Endometrial microvascular endothelial cells (primary cell): ENCODE measurements around the genes OR6N2, DUSP23, SLAMF8 and IGSF9.

DNA sequence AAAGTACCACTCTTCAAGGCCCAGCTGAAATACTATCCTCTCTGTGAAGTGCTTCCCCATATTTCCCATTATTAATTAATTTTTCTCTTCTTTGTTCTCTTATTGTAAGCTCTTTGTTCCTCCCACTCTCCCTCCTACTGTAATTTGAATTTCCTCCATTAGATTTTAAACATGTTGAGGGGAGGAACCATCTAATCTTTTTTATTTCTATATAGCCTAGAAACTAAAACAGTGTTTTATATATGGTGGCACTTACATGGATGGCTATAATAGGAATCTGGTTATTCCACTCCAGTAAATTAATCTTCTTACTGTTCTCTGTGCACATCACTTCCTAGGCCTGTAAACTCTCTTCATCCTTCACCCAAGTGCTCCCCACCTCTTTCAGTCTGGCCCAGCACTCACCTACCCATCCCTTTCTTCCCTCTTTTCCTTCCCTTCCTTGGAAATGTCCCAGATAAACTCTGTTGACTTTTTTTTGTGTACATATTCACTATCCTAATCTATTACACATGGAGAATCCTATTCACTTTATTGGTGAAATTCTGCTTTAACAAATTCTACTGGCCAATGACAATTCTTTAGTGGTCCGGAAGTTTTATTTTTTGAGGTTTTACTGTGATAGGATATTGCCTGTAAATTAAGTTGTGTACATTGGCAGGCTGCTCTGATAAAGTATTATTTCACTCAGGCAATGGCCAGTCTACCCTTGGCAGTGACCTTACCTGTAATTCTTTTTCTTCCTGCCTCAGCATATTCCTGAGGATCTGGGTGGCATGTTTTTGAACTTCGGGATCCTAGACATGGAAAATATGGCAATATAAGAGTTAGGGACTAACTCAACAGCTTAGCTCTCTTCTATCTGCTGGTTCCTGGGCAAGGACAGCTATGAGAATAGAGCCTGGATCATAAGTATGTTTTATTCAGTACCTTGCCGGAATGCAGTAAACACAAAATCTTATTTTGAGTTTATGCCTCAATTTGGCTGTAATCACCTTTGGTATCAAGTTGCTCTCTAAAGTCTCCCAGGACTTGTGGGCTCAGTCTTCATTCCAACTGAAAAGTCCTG, 56.2 kb downstream of the LRRC71 start:
- RAMPAGE, long total RNA, result no peak

DNA sequence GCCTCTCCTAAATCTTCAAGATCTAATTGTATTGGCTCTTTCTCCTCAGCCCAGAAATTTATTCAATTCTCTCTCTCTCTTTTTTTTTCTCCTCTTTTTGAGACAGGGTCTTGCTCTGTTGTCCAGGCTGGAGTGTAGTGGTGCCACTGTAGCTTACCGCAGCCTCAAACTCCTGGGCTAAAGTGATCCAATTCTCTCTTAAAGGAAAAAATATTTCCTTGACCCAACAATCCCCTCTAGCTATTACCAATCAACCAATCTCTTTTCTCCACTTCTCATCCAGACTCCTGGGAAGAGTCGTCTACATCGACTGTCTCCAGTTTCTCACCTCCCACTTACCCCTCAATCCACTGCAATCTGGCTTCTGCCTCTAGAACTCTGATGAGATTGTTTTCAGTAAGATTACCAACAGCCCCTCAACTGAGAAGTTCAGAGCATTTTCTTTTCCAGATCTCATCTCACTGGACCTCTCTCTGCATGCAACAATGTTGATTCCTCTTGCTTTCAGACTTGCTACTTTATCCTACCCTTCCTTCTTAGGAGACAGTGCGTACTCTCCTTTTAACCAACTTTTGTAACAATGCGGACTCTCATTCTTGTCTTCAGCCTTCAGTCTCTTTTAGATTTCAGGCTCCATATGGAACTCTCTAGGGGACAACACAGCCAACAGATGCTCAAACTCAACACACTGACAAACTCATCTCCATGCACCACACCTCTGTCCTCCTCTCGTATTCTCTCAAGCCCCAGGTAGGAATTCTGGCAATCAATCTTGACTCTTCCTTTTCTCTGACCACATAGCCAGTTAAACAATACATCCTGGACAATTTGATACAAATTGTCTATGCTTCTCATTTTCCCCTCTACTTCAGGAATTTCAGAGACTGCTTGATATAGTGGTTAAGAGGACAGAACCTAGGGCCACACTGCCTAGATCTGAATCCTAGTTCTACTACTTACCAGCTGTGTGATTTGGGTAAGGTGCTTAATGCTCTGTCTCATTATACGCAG, 30.9 kb downstream of the ARHGEF11 start:
- RAMPAGE, long total RNA, result no peak

DNA sequence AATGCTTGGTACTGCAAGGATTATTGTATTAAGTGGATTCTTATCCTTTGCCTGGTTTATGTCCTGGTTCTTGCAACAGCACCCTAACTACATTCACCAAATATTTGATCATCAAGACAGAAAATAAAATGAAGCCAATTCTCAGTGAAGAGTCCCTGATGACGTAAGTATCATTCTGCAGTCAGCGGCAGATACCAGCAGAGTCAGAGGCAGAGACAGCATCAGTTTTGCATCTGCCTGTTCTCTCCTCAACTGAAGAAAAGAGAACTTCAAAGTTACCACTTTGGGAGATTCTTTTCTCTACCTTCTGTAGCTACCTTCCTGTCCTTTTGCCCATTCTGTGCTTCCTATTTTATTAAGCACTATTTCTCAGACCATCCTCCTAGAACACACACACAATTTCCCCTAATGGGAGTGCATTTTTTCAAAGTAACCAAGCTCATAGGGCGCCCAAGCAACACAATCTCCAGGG, 19.6 kb downstream of the ARHGEF11 start:
- RAMPAGE, long total RNA, result no peak

DNA sequence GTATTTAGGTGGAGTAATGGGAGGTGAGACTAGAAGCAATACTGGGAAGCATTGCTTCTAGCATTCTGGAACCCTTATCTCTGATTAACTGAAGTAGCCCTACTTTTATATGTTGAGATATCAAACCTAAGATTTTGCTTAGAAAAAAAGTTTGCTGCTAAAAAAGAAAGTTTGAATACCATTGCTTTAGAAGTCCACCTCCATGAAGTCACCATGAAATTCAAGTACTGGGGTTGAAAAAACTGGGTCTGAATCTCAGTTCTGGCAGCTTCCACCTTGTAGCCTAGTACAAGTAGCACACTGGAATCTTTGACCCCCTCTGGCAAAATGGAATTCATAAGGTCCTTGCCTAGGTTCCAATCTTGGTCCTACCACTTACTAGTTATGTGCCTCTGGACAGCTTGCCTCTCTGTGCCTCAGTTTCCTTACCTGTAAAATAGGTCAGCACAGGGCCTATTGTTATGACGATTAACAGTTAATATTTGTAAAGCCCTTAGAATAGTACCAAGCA, 7.9 kb downstream of the ETV3 start:
- RAMPAGE, long total RNA, result no peak

DNA sequence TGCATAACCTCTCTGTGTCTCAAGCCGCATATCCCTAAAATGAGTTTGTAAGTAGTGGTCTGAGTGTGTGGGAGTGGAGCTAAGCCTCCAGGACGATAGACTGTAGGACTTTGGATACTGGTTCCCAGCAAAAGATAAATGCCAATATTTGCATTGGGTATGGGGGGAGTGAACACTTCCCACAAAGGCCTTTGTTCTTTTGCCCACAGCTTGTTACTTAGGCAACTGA, 102.3 kb upstream of the ETV3 start:
- RAMPAGE, long total RNA, result no peak

DNA sequence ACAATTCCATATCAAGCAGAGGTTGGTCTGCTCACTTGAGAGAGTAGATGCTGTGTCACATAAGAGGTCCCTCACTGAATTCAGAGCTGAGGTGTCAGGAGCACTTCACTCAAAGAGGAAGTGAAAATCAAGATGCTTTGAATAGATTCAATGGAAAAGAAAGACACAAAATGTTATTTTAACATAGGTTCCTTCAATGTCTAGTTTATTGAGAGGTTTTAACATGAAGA, 4.3 kb upstream of the FCRL3 start:
- RAMPAGE, long total RNA, result no peak

- RAMPAGE, long total RNA, result no peak
Observed at GRCh38 chr1:157849482-157850007, 7.9 kb upstream of the CD5L start.

GRCh38 chr1:158022467-158022872, 29.0 kb downstream of the KIRREL1 start:
- RAMPAGE, long total RNA, result no peak

DNA sequence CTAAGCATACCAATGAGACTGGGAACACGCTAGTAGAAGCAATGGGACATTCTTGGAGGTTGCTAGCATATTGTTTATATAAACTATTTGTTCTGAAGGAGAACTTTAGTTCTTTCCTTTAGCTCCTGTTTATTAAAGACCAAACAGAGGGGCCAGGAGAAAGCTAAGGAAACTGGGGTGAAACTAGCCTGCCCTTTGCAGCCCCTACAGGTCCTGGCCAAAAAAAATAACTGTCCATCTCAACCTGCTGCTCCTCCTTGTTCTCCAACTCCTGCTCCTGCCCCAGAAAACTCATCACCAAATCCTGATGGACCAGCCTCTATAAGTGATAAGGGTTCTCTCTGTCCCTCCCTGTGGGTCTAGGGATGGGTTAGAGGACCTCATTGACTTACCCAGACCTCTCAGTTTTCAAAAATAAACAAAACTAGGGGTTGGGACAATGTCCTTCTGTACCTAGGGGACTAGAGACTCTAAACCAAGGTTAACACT, 10.4 kb upstream of the OR6K3 start:
- RAMPAGE, long total RNA, result no peak

DNA sequence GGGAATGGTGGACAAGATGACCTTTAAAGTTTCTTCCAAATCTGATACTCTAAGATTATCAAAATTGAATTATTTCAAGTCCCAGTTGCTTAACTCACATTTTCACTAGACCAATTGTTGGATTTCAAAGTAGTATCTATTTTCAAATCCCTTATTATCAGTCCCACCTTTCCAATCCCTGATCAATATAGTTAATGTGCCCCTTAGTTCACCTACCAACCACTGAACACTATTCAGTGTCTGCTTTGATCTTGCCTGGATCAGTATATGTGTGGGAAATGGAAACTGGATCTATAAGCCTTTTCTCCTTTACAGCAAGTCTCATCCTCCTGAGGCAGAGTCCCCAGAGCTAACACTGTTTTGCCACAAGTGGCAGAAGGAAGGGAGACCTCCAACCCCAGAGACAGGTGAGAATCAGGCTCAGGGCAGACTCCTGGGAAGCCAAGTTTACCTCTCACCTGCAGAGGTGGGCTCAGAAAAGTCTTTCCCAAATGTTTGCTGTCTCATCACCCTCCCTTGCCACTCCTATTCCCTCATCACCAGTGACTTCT, at the start of gene OR6N2:
Gene OR6N2, minus strand, starts transcription at position 251 of the 551 bp plus-strand sequence.
- RAMPAGE, long total RNA, result no peak

DNA sequence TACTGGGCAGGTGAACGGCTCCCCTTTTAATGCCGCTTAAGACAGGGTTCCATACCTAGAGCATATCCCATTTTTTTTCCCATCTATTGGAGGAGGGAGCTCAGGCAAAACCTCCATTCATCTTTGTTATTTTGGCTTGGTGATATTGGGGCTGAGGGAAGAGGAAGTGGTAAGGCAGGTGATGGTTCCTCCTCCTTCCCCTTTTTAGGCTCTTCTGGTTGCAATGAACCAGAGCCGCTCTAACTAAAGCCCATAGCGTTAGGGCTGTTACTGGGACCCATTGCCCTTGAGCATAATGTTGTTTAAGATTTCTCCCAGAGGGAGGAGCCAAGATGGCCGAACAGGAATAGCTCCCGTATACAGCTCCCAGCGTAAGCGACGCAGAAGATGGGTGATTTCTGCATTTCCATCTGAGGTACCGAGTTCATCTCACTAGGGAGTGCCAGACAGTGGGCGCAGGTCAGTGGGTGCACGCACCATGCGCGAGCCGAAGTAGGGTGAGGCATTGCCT, 21.1 kb downstream of the PYHIN1 start:
- RAMPAGE, long total RNA, result no peak

- RAMPAGE, long total RNA, result no peak
Observed at GRCh38 chr1:159008648-159009125, 1.0 kb upstream of the IFI16 start.

DNA sequence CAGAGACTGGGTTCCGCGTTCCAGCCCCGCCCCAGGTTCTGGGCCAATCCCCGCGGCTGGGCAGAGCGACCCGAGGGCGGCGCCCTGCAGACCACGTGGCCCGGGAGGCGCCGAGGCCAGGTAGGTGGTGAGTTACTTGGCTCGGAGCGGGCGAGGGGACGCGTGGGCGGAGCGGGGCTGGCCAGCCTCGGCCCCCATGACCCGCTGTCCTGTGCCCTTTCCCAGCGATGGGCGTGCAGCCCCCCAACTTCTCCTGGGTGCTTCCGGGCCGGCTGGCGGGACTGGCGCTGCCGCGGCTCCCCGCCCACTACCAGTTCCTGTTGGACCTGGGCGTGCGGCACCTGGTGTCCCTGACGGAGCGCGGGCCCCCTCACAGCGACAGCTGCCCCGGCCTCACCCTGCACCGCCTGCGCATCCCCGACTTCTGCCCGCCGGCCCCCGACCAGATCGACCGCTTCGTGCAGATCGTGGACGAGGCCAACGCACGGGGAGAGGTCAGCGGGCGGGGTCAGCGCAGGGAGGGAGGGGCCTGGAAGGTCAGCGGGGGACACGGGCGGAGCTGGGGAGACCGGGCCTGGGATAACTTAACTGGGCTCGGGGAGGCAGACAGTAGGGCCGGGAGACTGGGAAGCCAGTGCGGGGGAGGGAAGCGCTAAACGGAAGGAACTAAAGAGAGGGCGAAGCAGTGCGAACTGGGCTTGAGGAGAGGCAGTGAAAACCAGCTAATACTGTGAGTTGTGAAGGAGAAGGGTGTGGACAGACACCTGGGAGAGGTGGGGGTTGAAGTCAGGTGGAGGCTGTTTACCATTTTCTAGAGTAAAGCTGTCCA, at the start of gene DUSP23:
Gene DUSP23, plus strand, starts transcription at position 89 of the 829 bp plus-strand sequence.
- RAMPAGE, long total RNA, result start-site peak on the plus strand centred at position 127 of the sequence, 77 bp wide, 265 and 415 reads in 2 replicates

- RAMPAGE, long total RNA, result no peak
Observed at GRCh38 chr1:159826475-159827051, at the start of gene SLAMF8. TSS of gene SLAMF8 (plus strand) at chr1:159826873.

- RAMPAGE, long total RNA, result no peak
Observed at GRCh38 chr1:159881748-159882309, 18.1 kb downstream of the CFAP45 start.

DNA sequence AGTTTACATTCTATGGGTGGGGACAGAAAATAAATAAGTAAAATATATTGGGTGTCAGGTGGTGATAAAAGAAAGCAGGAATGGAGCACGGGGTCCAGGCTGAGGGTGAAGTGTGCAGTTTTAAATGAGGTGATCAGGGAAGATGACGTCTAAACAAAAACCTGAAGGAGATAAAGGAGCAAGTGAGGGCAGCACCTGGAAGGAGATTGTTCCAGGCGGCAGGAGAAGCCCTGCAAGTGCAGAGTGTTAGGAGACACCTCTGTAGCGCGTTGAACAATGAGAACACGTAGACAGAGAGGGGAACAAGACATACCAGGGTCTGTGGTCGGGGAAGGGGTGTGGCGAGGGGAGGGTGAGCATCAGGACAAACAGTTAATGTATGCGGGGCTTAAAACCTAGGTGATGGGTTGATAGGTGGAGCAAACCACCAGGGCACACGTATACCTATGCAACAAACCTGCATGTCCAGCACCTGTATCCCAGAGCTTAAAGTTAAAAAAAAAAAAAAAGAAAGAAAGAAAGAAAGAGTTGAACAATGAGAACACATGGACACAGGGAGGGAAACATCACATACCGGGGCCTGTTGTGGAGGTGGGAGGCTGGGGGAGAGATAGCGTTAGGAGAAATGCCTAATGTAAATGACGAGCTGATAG, 10.6 kb downstream of the TAGLN2 start:
- RAMPAGE, long total RNA, result no peak

- RAMPAGE, long total RNA, result no peak
Observed at GRCh38 chr1:159936283-159936684, 9.1 kb downstream of the IGSF9 start.

DNA sequence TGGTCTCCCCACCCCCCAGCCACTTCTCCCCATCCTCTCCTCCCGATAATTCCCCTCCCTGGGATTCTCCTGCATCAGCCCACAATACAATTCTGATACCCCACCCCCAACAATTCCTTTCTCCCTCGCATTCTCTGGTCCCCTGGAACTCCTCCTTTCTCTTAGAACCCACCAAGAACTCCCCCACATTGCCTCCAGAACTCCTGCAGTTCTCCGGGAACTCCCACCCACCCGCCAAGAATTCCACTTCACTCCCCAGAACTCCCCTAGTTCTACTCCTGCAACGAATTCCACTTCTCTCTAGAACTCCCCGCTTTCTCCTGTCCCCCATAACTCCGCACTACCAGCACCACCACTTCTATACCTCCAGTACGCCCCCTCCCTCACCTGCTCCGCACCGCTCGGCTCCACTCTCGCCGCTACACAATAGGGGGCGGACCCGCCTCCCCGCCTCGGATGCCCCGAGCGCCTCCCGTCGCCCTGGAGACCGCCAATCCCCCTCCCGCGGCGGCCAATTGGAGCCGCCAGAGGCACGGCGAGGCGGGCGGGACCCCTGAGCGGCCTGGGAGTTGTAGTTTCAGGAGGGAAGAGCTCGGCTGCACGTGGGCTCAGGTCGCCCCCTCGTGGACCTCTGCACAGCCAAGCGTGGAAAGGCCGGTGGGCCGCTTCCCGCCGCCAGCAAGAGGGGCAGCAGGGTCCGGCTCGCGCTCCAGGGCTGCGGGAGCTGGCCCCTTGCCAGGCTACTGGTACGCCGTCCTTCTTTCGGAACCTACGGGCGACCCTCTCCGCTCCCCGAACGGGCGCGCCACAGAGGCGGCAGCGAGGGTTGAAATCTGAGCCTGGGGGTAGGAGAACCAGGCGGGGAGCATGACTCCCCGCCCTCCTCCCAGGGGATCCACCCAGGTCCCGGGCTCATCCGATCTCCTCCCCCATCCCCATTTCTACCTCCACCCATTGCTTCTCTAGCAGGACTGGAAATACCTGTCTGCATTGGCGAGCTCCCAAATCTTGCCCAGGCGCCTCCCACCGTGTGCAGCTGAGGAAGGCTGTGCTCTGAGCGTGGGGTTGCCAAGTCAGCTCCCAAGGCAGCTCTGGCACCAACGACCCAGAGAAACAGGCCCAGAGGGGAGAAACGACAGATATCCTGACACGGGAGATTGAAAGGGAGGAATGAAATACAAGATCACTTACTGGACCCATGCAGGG, at the start of gene IGSF9:
Gene IGSF9, minus strand, starts transcription at position 428 of the 1,206 bp plus-strand sequence.
- RAMPAGE, long total RNA, result no peak

DNA sequence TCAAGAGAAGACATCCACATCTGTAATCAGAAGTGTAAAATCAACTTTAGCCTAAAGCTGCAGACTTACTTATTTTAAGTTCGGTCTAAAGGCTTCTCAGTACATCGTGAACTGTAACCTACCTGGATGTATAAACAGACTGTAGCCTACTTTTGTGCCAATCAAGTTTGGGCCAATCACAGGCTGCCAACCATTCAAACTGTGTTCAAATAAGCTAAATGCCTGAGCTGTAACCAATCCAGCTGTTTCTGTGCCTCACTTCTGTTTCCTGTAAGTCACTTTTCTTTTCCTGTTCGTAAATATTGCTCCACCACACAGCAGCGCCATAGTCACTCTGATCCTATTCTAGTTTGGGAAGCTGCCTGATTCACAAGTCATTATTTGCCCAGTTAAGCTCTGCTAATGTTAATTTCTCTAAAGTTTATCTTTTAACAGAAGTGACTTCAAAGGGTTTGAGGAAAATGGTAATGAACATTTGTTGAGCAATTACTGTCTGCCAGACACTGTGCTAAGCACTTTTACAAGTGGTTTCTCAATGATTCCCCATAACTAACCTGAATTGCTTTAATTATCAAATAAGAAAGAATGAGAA, 37.5 kb upstream of the SLAMF9 start:
- RAMPAGE, long total RNA, result no peak

- RAMPAGE, long total RNA, result no peak
Observed at GRCh38 chr1:160092116-160092819, 6.2 kb downstream of the IGSF8 start.